Uterus (tissue), 7 donors: ENCODE measurements around the gene NRCAM.

- PRO-cap, 4 experiments, result no peak in any of the 4 experiments
- RAMPAGE, long total RNA, 2 experiments, result no peak in any of the 2 experiments
- RRBS, result no CpG with 5 or more reads among the region's 8 CpGs
Observed at GRCh38 chr7:106420731-106421293, 136.0 kb upstream of the NAMPT start.

GRCh38 chr7:106518987-106519392 is 142.0 kb downstream of the CCDC71L start:
- PRO-cap, 4 experiments, result no peak in any of the 4 experiments
- RAMPAGE, long total RNA, 2 experiments, result no peak in any of the 2 experiments
- RRBS, result no CpG with 5 or more reads among the region's 6 CpGs

DNA sequence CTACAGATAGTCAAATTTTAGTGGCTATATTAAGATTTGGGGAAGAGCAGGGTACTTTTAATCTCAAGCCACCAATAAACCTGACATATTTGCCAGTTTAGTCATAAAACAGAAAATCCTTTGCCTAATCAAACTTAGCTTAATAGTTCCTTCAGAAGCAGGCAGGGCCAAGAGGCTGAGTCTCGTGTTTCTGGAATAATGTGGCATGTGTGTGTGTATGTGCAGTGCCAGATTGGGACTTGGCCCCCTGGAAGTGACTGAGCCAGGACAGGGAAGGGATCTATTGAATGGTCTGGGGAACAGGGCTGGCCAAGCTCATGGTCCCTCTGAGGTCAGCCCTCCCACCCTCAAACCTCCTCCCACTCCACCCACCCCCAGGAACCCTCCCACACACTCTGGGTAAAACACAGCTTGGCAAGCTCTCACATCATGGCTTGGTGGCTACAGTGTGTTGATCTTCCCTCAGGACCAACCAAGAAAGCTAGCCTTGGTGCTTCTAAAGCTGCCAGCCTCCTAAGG is 1.6 kb upstream of the PIK3CG start:
- PRO-cap, 4 experiments, result no peak in any of the 4 experiments
- RAMPAGE, long total RNA, 2 experiments, result no peak in any of the 2 experiments
- RRBS, result no CpG with 5 or more reads among the region's 1 CpG

DNA sequence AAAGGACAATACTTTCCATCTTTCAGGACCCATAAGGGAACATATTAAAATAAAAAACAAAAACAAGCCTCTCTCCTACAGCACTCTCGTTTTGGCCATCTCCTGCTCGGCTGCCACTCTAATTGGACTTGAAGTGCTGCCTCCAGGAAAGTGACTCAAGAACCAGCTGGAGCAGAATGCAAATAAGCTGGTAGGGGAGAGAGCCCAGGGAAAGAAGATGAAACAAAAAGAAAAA is 65.6 kb downstream of the HBP1 start:
- PRO-cap, 4 experiments, result no peak in any of the 4 experiments
- RAMPAGE, long total RNA, 2 experiments, result no peak in any of the 2 experiments
- RRBS, result no CpG with 5 or more reads among the region's 2 CpGs

GRCh38 chr7:107479389-107479758 is 9.5 kb downstream of the GPR22 start:
- PRO-cap, 4 experiments, result no peak in any of the 4 experiments
- RAMPAGE, long total RNA, 2 experiments, result no peak in any of the 2 experiments
- RRBS, result no CpG with 5 or more reads among the region's 3 CpGs

DNA sequence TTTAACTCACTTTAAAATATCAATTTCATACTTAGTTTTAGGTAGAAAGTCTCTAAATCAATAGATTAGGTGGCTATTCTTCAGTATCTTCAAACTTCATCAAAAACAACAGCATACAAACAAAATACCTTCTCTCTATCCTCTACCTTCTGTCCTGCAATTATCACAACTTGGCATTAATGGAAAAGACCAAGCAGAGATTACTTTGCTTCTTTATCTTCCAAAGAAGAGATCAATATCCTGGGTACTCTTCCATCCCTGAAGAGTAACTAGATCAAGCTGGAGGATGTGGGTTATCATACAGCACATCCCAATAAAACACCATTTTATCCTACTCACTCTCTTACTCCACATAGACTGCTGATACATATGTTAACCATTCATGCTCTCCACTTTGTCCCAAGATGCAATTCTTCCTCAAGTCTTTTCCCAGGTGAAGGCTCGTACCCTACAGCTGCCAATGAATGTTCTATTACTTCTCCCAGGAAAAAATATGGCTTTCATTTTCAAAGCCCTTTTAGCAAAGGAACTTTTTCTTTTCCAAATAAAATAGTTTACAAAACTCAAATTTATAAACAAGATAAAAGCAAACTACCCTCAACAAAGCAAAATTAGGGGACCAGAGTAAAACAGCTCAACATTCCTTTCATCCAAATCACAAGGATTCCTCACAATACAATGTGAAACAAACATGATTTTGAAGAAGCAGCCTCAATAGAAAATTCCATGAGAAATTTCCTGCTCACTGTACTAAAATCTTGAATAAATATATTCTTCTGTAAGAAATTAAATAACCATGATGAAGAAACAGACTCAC is 21.4 kb downstream of the GPR22 start:
- PRO-cap, 4 experiments, result no peak in any of the 4 experiments
- RAMPAGE, long total RNA, 2 experiments, result no peak in any of the 2 experiments
- RRBS, result no CpG with 5 or more reads among the region's 1 CpG

DNA sequence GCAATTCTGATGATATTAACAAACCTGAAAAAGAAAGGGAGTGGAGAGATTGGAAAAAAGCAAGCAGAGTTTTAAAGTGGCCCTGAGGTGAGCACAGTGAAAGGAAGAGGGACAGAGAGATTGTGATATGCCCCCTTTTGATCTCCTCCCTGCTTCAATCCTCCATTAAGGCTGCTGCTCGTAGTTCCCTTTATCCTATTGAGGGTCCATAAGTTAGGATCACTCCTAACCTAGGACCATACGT is 24.6 kb downstream of the SLC26A4 start:
- PRO-cap, 4 experiments, result no peak in any of the 4 experiments
- RAMPAGE, long total RNA, 2 experiments, result no peak in any of the 2 experiments
- RRBS, result no CpG with 5 or more reads among the region's 2 CpGs

DNA sequence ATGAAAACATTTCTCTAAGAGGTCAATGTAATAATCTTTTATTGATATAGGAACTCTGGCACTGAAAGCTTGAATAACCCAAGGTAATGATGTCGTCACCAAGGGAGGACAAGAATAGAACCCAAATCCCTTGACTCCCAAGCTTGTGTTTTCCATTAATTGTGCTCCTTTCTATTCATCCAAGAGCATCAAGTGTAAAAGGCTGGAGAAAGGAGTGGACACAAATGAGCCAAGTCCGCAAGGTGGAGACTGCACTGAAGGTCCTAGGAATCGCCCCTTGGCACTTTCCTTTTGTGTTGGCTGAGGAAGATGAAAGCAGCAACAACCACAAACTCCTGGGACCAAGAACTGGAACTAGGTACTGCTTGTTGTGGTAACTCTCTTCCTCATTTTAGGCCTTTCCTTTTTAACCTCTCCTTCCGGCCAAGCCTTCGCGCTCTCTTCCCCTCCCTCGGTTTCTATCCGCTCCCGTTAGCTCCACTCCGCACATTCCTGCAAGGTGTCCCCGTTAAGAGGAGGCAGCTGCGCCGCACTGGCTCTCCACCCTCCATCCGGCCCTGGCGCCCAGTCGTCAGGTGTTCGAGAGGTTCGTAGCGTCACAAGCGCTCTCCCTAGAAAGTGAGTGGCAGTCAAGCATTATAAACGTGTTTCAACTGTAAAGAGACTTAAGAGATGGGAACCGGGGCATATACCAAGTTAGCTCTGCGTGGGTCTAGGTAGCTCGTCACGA is 984 bp upstream of the CBLL1 start:
- PRO-cap, 4 experiments, result peak in 1 of 4 experiments; most common plus-strand start position 567 of the sequence (in 1); most common minus-strand start position 577 of the sequence (in 1)
- RAMPAGE, long total RNA, 2 experiments, result no peak in any of the 2 experiments
- RRBS, result no CpG with 5 or more reads among the region's 25 CpGs

DNA sequence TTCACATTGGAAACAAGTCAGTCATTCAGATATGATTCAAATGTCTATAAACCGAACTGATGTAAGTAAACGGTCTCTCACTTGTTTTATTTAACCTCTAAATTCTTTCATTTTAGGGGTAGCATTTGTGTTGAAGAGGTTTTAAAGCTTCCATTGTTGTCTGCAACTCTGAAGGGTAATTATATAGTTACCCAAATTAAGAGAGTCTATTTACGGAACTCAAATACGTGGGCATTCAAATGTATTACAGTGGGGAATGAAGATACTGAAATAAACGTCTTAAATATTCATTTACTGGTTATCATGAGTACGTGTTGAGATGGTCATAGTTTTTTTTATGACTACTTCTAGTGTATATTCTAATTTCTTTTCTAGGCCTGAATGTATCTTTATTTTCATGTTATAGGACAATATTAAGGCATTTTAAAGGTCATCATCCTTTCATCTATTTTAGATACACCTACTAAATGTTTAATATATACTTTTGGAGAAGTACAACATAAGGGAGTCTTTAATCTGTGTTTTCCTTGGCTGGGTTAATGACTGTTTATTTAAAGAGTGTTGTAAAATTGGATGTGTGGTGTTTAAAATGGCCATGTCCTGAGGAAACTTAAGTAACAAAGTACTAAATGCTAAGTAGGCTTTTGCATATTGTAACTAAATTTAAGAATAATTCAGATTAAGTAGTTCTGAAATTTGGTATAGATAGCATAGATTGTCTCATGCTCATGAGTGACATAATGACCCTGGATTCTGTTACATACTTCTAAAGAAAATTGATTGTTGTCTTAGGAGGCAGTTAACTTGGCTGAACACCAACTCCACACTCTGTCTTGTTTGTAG is 28.9 kb downstream of the DLD start:
- PRO-cap, 4 experiments, result no peak in any of the 4 experiments
- RAMPAGE, long total RNA, 2 experiments, result no peak in any of the 2 experiments
- RRBS, result no CpG with 5 or more reads among the region's 6 CpGs

GRCh38 chr7:107925649-107926587 is 34.9 kb downstream of the DLD start:
- PRO-cap, 4 experiments, result no peak in any of the 4 experiments
- RAMPAGE, long total RNA, 2 experiments, result no peak in any of the 2 experiments
- RRBS, result no CpG with 5 or more reads among the region's 11 CpGs

DNA sequence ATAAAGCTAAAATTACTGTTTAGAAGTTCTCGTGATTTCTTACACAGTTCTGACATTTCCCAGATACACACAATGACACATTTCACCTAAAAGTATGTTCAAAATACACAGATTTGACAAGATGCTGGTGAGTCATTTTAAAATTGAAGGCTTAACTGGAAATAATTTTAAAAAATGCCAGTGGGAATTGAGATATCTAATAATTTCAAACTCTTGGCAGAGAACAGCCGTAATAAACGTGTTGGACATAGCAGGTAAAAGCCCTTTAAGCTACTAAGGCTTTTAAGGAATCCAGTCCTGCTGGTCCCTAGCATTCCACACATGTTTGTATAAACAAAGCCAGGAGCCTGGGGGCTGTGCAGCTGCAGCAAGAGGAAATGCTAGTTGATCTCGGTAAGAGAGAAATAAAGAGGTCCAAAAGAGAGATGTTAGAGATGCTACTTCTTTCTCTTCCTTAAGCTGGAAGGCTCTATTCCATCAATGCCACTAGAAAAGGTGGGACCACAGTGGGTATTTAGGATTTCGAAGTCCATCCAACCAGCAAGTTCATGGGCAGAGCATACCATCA is 50.5 kb downstream of the LAMB1 start:
- PRO-cap, 4 experiments, result no peak in any of the 4 experiments
- RAMPAGE, long total RNA, 2 experiments, result no peak in any of the 2 experiments
- RRBS, result no CpG with 5 or more reads among the region's 5 CpGs

GRCh38 chr7:108456058-108457053 is at the start of gene NRCAM:
NRCAM (minus strand) TSS chr7:108456436.
- PRO-cap, 4 experiments, result peak in 3 of 4 experiments; most common plus-strand start chr7:108456698 (in 1); most common minus-strand start chr7:108456385 (in 3)
- RAMPAGE, long total RNA, 2 experiments, result no peak in any of the 2 experiments
- RRBS, result 8% methylated on average over 11 of the region's 95 CpGs

- PRO-cap, 4 experiments, result peak in 4 of 4 experiments; most common plus-strand start chr7:108525811 (in 4); most common minus-strand start chr7:108525721 (in 4)
- RAMPAGE, long total RNA, 2 experiments, result no peak in any of the 2 experiments
- RRBS, result 2% methylated on average over 2 of the region's 22 CpGs
Observed at GRCh38 chr7:108525129-108525980, 580 bp downstream of the PNPLA8 start.

- PRO-cap, 4 experiments, result no peak in any of the 4 experiments
- RAMPAGE, long total RNA, 2 experiments, result no peak in any of the 2 experiments
- RRBS, result no CpG with 5 or more reads among the region's 8 CpGs
Observed at GRCh38 chr7:110534124-110534900, 556.6 kb upstream of the LRRN3 start.

DNA sequence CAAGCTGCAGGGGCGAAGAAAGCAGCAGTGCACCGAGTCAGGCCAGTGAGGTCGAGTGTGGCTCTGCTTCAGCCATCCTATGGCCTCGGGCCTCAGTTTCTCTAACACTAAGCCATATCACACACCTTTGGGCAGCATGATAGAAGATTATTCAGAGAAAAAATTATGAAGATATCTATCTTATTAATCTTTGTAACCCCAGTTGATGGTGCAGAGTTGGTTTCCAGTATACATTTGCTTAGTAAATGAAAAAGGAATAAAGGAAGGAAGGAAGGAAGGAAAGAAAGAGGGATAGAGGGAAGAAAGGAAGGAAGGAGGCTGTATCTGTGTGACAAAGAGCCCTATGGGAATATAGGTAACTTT is 448.2 kb upstream of the LRRN3 start:
- PRO-cap, 4 experiments, result peak in 1 of 4 experiments; most common plus-strand start position 205 of the sequence (in 1)
- RAMPAGE, long total RNA, 2 experiments, result no peak in any of the 2 experiments
- RRBS, result no CpG with 5 or more reads among the region's 4 CpGs

DNA sequence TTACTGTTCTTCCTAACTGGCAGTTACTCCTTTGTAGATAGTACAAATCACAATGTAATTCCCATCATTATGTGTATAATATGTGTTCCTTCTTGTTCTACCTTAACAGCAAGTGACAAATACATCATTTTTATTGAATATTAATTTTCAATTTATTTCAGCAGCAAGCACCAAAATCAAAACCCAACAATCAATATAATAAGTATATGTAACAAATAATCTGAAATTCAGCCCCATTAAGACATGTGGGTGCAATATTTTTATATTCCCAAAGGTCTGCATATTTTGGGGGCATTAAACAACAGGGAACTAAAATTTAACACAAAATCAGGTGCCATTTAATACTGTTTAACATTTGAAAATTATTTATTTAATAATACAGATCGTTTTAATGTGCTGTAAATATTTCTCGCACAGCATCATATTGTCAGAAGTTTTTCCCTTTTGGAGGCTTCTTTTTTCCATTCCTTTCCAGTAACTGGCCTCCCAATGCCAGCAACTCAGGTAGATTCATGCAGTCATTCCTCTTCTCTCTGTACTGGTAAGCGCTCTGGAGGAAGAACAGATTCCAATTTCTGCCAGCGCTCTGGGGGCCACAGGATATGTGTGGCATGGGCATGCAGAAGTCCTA is 427.7 kb upstream of the LRRN3 start:
- PRO-cap, 4 experiments, result no peak in any of the 4 experiments
- RAMPAGE, long total RNA, 2 experiments, result no peak in any of the 2 experiments
- RRBS, result no CpG with 5 or more reads among the region's 4 CpGs

- PRO-cap, 4 experiments, result no peak in any of the 4 experiments
- RAMPAGE, long total RNA, 2 experiments, result no peak in any of the 2 experiments
- RRBS, result no CpG with 5 or more reads among the region's 5 CpGs
Observed at GRCh38 chr7:111329150-111329912, 233.0 kb downstream of the IMMP2L start.

GRCh38 chr7:111476886-111477096 is 85.5 kb downstream of the IMMP2L start:
- PRO-cap, 4 experiments, result no peak in any of the 4 experiments
- RAMPAGE, long total RNA, 2 experiments, result no peak in any of the 2 experiments

DNA sequence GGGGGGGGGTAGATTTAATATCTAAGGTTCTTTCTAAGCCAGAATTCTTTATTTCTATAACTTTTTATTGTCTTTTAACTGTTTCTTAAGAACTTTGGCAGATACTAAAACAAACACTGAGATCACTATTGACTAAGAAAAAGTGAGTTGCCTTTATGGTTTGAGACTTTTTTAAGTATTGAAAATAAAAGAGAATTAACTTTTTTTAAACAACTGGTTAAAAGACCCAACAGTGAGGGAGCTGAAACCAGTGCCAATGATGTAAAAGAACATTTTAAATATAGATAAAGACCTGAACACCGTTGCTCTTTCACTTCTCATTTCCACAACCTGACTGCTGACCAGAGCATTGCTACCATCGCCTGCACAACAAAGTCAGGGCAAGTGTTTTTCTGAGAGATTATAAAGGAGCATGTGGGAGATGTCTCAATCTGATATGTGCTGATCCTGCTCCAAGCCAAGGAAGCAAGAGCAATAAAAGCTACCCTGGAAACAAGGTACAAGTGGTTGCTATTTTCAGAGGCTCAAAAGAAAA is 34.8 kb downstream of the IMMP2L start:
- PRO-cap, 4 experiments, result no peak in any of the 4 experiments
- RAMPAGE, long total RNA, 2 experiments, result no peak in any of the 2 experiments
- RRBS, result no CpG with 5 or more reads among the region's 2 CpGs

DNA sequence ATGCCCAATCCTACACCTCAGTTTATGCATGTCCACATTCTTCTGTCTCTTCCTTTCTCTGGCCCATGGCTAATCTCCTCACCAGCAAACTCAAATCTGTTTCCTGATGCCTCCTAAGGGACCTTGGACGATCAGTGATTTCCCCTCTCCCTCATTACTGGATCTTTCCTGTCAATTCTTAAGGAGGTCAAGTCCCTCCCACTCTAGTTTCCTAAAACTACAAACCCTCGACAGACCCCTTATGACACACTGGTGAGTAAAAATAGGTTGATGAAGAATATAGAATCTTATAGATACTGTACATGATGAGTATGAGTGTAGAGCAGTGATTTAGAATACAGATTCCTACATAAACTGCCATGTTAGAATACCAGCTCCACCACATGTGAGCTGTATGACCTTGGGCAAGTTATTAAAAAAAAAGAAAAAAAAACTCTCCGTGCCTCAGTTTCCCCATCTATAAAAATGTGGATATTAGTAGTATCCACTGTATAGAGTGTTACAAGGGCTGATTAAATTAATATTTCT is 236.2 kb downstream of the DOCK4 start:
- PRO-cap, 4 experiments, result no peak in any of the 4 experiments
- RAMPAGE, long total RNA, 2 experiments, result start-site peak on the minus strand in 1 of 2 experiments, centred at position 278 of the sequence, 10 reads per replicate
- RRBS, result no CpG with 5 or more reads among the region's 3 CpGs